Hematopoietic multipotent progenitor cell (in vitro differentiated cells): ENCODE measurements around a stretch of chr9.

DNA sequence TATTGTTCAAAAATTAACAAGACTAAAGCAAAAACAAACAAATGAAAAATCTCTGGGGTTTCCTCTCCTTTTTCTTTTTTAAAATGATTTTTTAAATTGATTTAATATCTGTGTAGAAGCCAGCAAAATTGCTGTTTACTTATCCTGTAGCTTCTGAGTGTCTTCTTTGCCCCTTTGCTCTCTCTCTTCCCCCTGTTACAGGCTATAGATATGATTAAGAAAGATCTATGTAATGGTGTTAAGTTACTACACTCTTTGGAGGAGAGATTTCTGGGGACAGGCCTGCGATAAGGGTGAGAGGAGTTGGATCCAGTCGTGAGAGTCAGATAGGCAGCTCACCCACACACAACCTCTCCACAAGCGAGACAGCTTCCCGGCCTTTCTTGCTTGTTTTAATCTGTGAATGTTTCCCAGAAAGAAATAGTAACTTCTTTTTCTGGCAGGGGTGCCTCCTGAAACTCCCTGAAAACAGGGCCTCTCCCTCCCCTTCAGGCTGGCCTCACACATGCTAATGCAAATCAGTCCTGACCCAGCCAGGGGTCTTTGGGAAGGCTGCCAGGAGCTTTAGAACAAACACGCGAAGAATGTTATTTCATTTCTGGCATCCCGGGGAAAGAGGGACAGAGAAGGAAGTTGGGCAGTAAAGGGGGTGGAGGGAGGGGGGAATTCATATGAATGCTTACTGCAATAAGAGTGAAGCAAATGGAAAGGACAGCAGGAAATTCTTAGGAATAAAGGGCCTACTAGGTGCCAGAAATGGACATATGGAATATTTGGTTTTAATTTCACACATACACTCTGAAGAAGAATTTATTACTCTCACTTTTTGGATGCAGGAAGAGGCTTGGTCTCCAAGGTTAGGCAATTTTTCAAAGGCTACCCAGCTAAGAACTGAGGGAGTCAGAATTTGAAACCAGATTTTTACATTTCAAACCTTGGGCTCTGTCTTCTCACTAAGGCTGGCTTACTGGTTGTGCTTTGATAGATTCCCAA, 215.9 kb upstream of the TRIM32 start:
- CAGE, long polyA plus RNA = no peak

GRCh38 chr9:116647425-116647810, 39.7 kb upstream of the TRIM32 start:
- CAGE, long polyA plus RNA = no peak

- CAGE, long polyA plus RNA = no peak
Observed at GRCh38 chr9:116840853-116841052, 153.6 kb downstream of the TRIM32 start.

- CAGE, long polyA plus RNA = no peak
Observed at GRCh38 chr9:118808927-118810019, 560.0 kb downstream of the BRINP1 start.

DNA sequence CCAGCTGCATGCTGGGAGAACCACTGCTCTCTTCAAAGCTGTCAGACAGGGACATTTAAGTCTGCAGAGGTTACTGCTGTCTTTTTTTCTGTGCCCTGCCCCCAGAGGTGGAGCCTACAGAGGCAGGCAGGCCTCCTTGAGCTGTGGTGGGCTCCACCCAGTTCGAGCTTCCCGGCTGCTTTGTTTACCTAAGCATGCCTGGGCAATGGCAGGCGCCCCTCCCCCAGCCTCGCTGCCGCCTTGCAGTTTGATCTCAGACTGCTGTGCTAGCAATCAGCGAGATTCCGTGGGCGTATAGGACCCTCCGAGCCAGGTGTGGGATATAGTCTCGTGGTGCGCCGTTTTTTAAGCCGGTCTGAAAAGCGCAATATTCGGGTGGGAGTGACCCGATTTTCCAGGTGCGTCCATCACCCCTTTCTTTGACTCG, 257.5 kb upstream of the BRINP1 start:
- CAGE, long polyA plus RNA = no peak

- CAGE, long polyA plus RNA = no peak
Observed at GRCh38 chr9:120384127-120385312, 195.4 kb downstream of the CDK5RAP2 start.

GRCh38 chr9:120411797-120412563, 168.0 kb downstream of the CDK5RAP2 start:
- CAGE, long polyA plus RNA = no peak

DNA sequence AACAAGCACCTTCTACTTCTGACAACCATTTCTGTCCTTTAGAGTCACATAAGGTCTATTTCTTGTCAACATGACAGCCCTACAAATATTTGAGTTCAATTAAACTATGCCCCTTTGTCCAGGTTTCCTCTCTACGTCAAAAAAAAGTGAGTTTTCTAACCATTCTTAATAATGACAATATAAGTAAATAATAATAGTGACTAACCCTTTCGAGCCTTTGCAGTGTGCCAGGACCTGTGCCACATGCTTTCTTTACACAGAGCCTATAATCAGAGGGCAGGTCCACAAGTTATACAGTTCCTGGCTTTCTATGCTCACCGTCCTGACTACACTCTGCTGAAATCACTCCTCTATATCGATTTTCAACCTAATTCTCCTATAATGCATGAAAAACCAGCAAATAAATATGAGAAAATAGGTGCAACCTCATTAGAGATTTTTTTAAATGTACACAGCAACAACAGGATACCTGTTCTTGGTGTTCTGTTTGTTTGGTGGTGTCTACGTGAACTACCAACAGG, 115.0 kb downstream of the CDK5RAP2 start:
- CAGE, long polyA plus RNA = no peak

DNA sequence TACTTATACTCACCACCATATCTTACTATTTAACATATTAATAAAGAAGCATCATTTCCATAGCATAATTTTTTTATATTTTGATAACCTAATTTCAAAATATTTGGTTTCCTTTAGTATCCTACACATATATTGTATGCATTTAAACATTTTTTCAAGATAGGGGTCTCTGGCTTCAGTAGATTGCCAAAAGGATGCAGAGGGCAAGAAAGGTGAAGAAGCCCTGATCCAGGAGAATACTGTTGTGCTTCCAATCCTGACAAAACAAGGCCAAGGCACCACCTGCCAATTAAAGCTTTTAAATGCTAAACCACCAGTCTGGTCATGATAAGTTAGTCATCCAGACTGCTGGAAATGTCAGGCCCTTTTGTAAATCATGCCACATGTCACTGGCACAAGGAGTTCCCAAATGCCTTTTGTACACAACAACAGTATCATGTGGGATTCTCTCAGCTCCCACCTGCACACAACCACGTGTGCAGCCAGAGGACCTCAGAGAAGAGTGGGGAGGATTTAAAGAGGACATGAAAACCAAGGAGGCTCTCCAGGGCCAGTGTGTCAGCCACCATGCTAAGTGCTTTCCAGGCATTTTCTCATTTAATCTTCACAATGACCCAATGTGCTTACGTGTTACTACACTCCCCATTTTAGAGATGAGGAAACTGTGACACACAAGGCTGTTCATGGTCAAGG, 99.3 kb downstream of the CDK5RAP2 start:
- CAGE, long polyA plus RNA = no peak

- CAGE, long polyA plus RNA = no peak
Observed at GRCh38 chr9:120487109-120487851, 92.7 kb downstream of the CDK5RAP2 start.

GRCh38 chr9:120524854-120525197, 55.1 kb downstream of the CDK5RAP2 start:
- CAGE, long polyA plus RNA = no peak

- CAGE, long polyA plus RNA = no peak
Observed at GRCh38 chr9:120527663-120528015, 52.3 kb downstream of the CDK5RAP2 start.

GRCh38 chr9:120532316-120532904, 47.6 kb downstream of the CDK5RAP2 start:
- CAGE, long polyA plus RNA = no peak

- CAGE, long polyA plus RNA = no peak
Observed at GRCh38 chr9:120605031-120605591, 25.1 kb upstream of the CDK5RAP2 start.

DNA sequence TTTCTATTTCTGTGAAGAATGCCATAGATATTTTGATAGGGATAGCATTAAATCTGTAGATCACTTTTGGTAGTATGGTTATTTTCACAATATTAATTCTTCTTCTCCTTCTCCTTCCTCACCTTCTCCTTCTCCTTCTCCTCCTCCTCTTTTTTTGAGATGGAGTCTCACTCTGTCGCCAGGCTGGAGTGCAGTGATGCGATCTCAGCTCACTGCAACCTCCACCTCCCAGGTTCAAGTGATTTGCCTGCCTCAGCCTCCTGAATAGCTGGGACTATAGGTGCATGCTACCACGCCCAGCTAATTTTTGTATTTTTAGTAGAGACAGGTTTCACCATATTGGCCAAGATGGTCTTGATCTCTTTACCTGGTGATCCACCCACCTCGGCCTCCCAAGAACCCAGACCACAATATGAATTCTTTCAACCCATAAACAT, 51.8 kb upstream of the CDK5RAP2 start:
- CAGE, long polyA plus RNA = no peak

- CAGE, long polyA plus RNA = no peak
Observed at GRCh38 chr9:120746764-120747301, 32.6 kb upstream of the MEGF9 start.

GRCh38 chr9:120830842-120831074, 12.0 kb downstream of the PSMD5 start:
- CAGE, long polyA plus RNA = no peak

GRCh38 chr9:120873280-120874189, 3.5 kb downstream of the PHF19 start:
- CAGE, long polyA plus RNA = no peak

DNA sequence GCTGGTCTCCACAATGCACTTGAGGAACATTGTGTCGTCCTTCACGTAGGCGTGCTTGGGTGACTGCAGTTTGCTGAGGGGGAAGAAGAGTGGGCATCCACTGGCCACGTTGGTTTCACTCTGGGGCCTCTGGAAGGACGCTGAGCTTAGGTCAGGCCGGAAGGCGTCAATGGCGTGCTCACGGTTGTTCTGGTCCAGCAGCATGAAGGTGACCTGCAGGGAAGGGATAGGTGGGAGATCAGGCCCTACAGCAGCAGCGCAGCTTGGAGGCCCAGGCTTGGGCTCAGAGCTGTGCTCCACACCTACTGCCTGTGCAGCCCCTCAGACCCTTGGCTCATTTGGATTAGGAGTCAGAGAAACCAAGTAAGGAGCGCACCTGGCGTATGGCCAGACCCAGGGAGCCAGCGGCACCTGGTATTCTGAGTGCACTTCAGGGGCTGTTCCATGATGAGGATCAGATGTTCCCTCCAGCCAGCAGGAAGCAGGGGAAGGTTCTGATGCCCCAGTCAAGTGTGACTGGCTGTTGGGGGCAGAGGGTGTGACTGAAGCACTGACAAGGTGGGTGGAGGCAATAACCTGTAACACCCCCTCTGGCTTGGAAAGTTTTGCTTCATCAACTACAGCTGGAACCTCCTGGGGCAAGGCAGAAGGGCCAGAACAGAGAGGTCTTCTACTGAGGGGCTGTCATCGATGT, 21.4 kb downstream of the TRAF1 start:
- CAGE, long polyA plus RNA = no peak

- CAGE, long polyA plus RNA = no peak
Observed at GRCh38 chr9:120922873-120923223, 3.7 kb downstream of the TRAF1 start.